ENCODE measurements around a stretch of chr2.

GRCh38 chr2:45220103-45220655, 210.9 kb upstream of the SIX2 start:
- PRO-cap, 2 experiments, result no peak in any of the 2 experiments

GRCh38 chr2:45257237-45257791, 248.1 kb upstream of the SIX2 start:
- PRO-cap, 2 experiments, result no peak in any of the 2 experiments

DNA sequence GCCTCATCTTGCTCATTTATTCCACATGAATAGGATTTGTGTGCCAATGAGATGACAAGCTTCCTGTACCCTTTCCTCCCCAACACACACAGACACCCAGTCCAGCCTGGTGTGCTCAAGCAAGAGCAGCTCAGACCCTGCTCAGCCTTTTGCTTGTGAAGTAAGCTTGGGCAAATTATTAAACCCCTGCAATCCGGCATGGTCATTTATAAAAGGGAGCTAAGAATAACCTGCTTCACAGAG, 280.4 kb downstream of the SRBD1 start:
- PRO-cap, 2 experiments, result no peak in any of the 2 experiments

DNA sequence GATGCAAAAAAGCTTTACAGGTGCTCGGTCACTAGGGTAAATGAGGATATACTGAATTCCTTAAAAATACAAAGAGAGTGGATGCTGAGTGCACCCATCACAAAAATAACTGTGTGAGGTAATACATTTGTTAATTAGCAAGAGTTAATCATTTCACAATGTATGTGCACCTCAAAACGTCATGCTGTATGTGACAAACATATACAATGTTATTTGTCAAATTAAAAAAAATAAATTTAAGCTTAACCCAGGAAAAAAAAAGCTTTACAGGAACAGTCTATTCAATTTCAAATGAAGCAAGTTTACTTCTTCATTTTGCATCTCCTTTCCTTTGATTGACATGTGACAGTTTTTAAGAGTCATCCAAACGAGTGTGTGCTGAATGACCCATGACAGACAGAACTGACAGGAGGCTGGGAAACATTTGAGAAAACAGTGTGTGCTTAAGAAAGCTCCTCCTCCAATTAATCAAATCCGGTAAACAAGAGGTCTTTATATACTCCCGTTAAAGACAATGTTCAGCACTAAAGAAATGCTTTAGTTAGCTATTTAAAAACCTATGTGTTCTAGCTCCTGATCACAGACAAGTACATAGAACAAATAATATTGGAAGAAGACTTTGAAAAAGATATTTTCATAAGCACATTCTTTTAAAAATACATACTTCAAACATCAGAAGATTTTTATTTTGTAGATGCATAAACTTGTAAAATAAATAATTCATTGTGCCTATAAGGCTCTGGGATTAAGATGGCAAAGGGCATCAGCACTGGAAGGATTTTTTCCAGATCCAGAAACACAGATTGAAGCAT, 177.7 kb downstream of the SRBD1 start:
- PRO-cap, 2 experiments, result no peak in any of the 2 experiments

- PRO-cap, 2 experiments, result no peak in any of the 2 experiments
Observed at GRCh38 chr2:45567828-45568490, 43.1 kb downstream of the SRBD1 start.

- PRO-cap, 2 experiments, result peak in 1 of 2 experiments; most common plus-strand start chr2:45649758 (in 1); most common minus-strand start chr2:45649657 (in 1)
Observed at GRCh38 chr2:45649416-45649822, 2.1 kb upstream of the PRKCE start.

GRCh38 chr2:45675249-45675934, 23.9 kb downstream of the PRKCE start:
- PRO-cap, 2 experiments, result no peak in any of the 2 experiments

DNA sequence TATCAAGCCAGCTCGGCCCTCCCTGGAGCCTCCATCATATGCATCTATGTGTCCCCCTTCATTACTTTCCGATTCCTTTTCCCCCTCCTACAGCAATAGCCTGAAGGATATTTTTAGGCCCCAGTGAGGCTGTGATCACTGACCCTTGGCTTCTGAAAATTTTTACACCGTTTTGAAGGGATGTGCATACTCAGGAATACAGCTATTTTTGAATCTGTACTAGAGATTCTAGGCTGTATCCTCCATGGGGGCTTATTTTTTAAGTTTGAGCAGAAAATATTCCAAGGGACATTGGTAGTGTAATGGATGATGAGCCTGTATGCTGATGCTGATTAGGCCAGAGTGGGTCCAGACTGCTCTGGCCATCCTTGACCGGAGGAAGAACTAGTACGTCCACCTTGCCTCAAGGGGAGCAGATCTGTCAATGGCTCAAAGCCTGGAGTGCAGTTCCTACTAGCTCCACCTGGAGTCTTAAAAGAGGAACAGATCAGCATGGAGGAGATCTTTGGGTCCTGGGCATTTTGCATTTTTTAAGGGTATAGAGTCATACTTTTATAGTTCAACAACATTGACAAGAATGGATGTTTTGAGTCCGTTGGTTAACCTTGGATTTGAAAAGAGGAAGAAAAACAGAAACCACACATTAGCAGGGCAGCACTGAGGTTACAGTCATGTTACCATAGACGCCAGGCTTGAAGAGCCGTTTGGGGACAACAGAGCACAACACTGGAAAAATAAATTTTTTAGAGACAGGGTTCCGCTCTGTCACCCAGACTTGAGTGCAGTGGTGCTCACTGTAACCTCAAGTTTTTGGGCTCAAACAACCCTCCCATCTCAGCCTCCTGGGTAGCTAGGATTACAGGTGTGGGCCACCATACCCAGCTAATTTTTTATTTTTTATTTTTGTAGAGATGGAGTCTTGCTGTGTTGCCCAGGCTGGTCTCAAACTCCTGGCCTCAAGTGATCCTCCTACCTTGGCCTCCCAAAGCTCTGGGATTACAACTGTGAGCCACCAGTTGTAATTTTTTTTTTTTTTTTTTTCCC, 78.3 kb downstream of the PRKCE start:
- PRO-cap, 2 experiments, result no peak in any of the 2 experiments

- PRO-cap, 2 experiments, result no peak in any of the 2 experiments
Observed at GRCh38 chr2:45774498-45775217, 123.2 kb downstream of the PRKCE start.

- PRO-cap, 2 experiments, result peak in 1 of 2 experiments; most common minus-strand start chr2:45921262 (in 1)
Observed at GRCh38 chr2:45921027-45921523, 269.6 kb downstream of the PRKCE start.

DNA sequence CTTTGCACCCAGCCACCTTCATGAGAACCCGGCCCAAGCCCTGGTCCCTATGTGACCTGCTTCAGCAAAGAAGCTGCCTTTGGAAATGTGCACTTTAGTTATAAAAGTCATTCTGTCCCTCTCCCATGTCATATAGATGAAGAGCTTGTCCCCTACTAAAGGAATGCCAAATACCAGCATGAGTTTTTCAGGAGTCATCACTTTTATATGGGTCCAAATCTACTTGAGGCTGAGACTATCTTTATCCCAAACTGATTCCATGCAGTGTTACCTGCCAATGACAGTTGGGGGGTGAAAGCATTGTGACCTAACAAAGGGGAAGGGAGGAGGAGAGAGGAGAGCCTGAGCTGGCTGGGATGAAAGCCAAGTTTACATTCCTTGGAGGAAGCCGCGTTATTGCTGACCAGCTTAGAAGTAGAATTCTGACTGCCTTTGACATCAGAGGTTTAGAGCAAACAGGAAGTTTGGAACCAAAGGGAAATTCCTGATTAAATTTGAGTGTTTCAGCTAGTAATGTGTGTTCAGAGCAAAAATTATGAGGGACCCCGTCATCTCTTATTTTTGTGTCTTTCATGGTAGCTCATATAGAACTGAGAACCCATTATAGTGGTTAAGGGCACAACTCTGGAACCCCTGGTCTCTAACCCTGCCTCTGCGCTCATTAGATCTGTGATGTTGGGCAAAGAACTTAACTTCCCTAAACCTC, 199.5 kb upstream of the EPAS1 start:
- PRO-cap, 2 experiments, result peak in 1 of 2 experiments; most common plus-strand start position 524 of the sequence (in 1); most common minus-strand start position 279 of the sequence (in 1)

- PRO-cap, 2 experiments, result no peak in any of the 2 experiments
Observed at GRCh38 chr2:46188353-46188702, 108.9 kb upstream of the EPAS1 start.

DNA sequence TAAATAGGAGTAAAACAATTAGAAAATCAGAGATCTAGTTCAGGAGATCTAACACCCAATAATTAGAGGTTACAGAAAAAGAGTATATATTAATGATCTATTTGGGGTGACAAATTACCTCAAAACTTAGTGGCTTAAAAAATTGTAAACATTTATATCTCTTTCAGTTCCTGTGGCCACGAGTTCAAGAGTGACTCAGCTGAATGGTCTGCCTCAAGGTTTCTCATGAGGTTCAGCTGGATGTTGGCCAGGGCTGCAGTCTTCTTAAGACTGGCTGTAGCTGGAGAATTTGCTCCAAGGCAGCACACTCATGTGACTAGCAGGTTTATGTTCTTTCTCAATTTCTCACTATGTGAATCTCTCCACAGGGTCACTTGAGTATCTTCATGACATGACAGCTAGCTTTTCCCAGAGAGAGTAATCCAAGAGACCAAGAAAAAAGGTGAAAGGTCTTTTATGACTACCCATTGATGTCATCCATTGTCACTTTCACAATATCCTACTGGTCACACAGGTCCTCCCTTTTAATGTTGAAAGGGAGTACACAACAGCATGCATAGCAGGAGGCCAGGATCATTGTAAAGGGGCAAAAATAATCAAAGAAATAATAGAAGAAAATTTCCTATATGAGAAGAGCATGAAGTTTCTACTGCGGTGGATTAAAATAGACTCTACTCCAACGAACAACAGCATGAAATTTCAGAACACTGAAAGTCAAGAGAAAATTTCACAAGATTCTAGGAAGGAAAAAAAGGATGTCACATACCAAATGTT, 72.4 kb upstream of the EPAS1 start:
- PRO-cap, 2 experiments, result peak in 1 of 2 experiments; most common plus-strand start position 527 of the sequence (in 1)

GRCh38 chr2:46239677-46240234, 57.5 kb upstream of the EPAS1 start:
- PRO-cap, 2 experiments, result no peak in any of the 2 experiments

DNA sequence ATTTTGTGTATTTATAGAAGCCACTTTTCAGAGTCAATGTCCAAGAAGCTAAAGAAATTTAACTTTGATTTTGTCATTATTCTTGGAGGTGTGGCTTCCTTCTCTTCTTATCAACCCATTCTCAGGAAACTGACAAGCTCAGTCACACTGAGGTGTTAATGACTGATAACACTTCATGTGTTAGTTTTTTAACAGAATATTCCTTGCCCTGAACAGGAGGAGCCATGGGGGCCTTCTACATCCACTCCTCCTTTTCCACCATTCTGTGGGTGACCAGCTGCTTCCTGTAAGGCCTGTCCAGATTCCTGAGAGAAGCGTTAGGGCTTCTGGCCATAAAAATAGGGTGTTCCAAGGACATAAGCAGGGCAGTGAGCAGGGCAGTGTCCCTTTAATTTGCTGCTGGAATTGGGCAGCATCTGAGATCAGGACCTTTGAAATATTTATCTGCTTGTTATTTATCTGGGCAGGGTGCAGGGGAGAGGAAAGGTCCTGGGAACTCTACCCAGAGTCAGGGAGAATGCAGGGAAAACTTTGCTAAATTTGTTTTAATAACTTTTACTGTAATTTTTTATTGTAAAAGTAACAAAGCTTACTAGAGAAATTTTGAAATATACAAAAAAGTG, 37.8 kb upstream of the EPAS1 start:
- PRO-cap, 2 experiments, result no peak in any of the 2 experiments

- PRO-cap, 2 experiments, result no peak in any of the 2 experiments
Observed at GRCh38 chr2:46325148-46325869, 28.1 kb downstream of the EPAS1 start.

DNA sequence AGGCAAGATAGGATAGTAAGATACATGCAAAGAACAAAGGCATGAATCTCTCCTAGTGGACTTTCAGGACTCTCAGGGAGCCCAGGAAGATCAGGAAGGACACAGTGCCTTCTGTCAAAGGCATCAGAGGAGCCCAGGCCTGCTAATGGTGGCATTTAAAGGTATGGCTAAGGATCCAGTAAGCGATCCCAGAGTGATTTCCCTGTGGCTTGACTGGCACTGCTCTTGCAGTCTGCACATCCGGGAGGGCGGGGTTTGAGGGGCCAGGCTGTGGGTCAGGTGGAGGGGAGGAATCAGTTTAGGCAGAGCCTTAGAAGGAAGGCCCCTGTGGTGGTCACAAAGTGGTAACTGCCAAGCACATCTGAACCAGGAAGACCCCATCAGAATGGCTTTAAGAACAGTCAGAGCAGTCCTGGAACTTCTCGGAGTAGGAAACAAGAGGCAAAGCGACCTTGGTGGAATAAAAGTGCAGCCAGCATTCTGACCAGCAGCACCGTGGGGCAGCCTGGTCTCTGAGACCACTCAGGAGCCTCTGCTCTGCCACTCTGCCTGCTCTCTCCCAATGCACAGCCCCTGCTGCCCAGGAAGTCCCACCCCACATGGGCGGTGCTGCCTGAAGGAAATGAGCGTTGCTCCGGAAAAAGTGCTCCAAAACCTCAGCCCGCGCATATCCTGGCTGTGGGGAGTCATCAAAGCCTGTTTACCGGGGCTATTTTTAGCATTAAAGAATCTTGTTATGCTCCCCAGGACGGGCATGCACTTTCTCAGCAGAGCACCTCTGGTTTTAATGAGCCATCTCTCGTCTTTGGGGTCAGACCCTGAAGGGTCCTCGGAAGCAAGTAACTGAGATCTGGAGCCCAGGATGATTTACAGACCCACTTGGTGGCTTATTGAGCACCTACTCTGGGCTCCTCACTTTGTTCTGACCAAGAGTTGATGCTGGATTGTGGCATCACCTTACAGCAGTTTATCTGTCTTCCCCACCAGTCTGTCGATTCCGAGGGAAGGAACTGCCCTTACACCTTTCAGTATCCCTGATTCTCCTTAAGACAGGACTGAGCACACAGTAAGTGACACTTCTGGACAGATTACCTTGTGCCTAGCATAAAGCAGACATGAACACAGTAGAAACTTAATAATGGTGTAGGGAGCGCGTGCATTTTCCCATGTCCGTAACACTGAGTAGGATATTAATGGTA, 54.5 kb downstream of the EPAS1 start:
- PRO-cap, 2 experiments, result peak in 2 of 2 experiments; most common plus-strand start position 403 of the sequence (in 1); most common minus-strand start position 547 of the sequence (in 2)

DNA sequence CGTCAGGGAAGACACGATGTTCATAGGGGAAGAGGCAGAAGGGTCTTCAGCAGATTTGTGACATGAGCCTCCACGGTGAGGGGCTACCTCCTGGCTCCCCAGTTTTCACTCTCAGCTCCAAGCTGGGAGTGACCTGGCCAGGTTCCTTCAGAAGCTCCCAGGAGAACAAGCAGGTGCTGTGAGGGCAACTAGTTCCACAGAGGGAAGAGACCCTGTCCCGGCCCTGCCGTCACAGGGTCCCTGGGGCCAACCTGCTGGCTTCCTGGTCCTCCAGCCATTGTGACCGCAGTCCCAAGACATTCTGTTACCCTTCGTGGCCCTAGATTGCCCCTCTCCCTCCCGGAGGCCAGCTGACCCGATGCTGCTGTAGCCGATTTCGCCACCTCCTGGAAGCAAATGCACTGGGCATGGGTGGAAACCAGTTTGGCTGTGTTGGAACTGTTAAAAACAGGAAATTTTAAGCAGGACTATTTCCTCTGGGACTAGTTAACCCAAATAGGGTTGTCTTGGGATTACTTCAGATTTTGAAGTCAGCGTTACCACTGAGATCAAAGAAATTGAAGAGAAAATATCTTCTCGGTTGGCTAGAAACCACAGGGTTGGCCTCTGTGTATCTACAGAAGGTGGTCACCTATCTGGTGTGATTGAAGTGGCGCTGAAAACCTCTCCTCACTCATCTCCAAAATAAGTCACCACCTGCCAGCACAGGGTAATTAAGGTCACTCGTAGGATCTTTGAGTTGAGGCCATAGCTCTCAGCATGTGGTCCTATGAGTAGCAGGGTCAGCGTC, 55.5 kb downstream of the EPAS1 start:
- PRO-cap, 2 experiments, result peak in 1 of 2 experiments; most common plus-strand start position 396 of the sequence (in 1); most common minus-strand start position 306 of the sequence (in 1)

DNA sequence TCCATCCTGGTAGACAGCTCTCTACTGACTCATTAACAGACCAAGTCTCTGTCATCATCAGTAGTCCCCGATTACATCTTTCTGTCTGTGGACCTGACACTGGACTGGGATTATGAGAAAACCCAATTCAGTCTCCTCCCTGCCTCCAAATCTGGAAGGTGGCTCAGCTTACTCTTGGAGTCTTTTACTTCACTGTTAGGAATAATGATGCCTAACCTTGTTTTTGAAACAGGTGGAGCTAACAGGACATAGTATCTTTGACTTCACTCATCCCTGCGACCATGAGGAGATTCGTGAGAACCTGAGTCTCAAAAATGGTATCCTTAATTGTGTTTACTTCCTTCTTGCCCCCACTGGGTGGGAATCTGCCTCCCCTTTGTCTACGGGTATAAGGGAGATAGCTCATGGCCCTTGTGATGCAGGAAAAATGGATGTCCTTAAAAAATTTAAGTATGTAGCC, 59.3 kb downstream of the EPAS1 start:
- PRO-cap, 2 experiments, result no peak in any of the 2 experiments

- PRO-cap, 2 experiments, result no peak in any of the 2 experiments
Observed at GRCh38 chr2:46487499-46487870, 54.8 kb upstream of the RHOQ start.